ENCODE results near the gene APOBEC3H.

DNA sequence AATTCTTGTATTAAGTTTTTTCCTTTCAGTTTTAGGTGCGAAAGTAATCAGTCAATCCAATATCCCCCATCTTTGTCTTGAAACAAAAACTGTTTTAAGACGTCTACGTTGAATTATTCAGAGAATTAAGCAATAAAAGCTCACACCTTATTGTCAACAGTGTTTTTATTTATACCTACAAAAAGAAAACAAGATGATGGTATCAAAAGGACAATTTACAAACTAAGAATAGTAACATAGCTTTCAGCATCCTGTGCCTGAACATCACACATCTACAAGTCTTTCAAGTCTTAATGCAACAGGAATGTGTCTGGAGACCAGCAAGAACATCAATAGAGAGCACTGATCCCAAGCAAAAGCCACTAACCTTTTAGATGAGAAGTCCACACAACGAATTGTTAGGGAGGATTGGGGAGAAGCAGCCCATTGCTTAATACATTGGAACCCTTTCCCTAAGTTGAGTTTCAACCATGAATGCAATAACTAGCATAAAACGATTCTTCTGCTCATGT lies 15.5 kb downstream of the KDELR3 start:
- RRBS, result no CpG with 5 or more reads among the region's 5 CpGs

DNA sequence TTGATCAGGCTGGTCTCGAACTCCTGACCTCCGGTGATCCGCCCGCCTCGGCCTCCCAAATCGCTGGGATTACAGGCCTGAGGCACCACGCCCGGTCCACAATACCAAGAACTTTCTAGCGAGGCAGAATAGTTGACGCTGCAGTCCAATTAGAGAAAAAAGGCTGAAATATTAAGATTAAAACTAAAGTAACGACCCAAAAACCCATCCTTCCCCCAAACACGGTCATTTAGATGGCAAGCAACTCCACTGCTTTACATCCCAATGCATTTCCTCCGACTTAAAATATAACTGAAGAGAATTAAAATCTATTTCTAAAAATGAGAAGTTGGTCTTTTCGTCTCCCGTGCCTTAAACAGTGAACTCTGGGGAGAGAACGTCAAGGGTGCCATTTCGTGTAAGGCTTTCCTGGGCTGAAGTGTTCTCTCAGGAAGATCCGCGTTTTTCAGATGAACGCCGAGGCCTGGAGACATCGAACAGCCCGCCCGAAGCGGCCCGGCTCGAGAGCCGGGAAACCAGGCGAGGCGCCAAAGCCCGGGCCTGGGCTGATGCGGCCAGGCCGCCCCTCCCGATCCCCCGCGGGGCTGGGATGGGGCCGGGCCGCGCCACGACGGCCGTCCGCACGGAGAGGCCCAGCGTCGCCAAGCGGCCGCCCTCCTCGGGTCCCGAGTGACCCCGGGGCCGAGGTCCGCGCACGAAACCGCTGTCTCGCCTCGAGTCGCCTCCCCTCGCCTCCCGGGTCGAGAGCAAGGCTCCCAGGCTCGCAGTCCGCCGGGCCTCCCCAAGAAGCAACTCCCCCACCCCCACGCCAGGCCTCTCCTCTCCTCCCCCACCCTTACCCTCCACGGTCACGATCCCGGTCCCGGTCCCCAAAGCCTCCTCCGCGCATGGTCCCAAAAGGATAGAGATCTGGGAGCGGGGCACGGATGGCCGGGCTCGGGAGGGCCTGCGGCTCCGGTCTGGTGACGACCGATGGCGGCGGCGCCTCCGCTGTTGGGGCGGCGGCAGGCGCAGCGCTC lies 690 bp downstream of the DDX17 start:
- RRBS, result 3% methylated on average over 40 of the region's 88 CpGs

- RRBS, result no CpG with 5 or more reads among the region's 43 CpGs
Measured at GRCh38 chr22:38570354-38571294, 641 bp upstream of the DMC1 start.

- RRBS, result no CpG with 5 or more reads among the region's 5 CpGs
Measured at GRCh38 chr22:38707157-38707800, 1.5 kb downstream of the GTPBP1 start.

GRCh38 chr22:38787839-38788745 lies 5.9 kb downstream of the DNAL4 start:
- RRBS, result no CpG with 5 or more reads among the region's 19 CpGs

- RRBS, result no CpG with 5 or more reads among the region's 10 CpGs
Measured at GRCh38 chr22:38934812-38935390, 22.5 kb upstream of the APOBEC3A start.

DNA sequence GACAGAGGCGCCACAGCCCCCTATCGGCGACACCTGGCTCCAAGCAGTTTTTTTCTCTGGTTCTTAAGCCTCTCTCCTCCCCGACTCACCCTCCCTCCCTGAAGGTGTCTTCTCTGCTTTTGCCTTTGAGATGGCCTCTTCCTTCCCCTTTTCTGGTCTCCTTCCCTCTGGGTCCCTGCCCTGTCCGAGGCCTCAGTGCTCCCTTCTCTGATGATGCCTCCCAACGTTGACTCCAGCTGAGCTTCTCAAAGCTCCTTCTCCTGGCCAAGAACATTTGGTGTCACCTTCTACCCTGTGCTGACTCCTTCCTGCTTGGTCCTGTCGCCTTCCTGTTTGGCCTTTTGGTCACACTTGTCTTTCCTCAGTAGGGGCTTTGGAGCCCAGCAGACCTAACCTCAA lies 14.1 kb upstream of the APOBEC3A start:
- RRBS, result no CpG with 5 or more reads among the region's 7 CpGs

- RRBS, result no CpG with 5 or more reads among the region's 11 CpGs
Measured at GRCh38 chr22:38980748-38981168, 1.4 kb upstream of the APOBEC3B start.

GRCh38 chr22:39097011-39097645 lies at the start of gene APOBEC3H:
TSS of gene APOBEC3H (plus strand) at chr22:39097244.
- RRBS, result no CpG with 5 or more reads among the region's 6 CpGs

DNA sequence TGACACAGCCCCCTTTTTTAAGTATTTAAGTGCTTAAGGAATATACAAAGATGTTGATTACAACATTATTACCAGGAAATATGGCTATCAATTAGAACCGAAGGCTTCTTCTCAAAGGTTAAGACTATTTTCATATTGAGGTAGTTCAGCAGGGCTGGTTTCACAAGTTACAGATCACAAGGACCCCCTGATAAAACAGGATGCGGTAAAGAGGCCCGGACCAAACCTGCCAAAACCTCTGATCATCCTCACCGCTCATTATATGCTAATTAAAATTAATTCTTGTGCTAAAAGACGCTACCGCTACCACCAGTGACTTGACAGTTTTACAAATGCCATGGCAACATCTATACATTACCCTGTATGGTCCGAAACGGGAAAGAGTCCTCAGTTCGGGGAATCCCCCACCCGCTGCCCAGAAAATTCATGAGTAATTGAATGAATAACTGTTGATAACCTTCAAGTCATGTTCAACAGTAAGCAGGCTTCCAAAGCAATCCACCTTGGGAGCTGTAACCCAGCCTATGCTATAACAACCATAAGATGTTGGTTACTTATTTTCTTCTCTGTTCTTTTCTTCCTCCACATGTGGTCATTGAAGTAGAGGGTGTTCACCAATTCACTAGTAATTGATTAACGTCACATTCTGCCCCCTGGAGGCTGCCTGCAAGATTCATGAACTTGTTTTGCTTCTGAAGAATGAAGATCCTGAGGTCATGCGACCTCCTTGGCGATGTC lies 20.6 kb downstream of the APOBEC3H start:
- RRBS, result no CpG with 5 or more reads among the region's 13 CpGs

DNA sequence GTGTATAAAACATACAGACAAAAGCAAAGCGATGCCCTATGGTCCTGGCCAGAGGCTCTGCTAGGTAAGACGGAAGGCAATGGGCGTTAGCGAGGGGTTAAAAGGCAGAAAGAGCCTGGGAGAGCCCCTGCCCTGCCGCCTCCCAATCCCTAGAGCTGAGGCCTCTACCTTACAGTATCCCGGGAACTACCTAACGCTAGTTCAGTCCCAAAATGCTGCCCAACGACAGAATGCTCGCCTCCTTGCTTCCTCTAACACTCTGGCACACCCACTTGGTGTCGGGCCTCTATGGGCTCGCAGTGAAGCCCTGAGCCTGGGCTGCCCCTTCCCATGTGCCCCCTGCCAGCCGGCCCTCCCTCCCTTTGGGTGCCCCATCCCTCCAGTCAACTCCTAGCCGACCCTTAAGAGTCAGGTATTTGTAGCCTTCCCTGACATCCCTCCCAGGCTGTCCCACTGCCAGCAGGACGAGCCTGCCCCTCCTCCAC lies 8.5 kb downstream of the CBX7 start:
- RRBS, result no CpG with 5 or more reads among the region's 14 CpGs

GRCh38 chr22:39153320-39153625 lies 793 bp upstream of the CBX7 start:
- RRBS, result 15% methylated on average over 6 of the region's 25 CpGs

DNA sequence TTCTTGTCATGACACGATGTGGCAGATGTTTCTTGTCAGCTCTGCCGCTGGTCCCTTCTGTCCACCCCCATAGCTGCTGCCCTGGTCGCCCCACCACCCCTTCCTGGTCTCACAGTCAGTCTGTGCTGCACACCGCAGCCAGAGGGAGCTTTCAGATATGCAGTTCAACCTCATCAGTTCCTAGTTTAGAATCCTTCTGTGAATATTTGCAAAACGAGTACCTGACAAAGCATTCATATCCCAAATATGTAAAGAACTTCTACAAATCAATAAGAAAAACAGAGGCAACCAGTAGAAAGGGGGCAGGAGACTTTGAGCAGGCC lies 33.3 kb upstream of the CBX7 start:
- RRBS, result no CpG with 5 or more reads among the region's 5 CpGs

GRCh38 chr22:39212684-39213342 lies 32.0 kb downstream of the PDGFB start:
- RRBS, result 0% methylated on average over 1 of the region's 13 CpGs

DNA sequence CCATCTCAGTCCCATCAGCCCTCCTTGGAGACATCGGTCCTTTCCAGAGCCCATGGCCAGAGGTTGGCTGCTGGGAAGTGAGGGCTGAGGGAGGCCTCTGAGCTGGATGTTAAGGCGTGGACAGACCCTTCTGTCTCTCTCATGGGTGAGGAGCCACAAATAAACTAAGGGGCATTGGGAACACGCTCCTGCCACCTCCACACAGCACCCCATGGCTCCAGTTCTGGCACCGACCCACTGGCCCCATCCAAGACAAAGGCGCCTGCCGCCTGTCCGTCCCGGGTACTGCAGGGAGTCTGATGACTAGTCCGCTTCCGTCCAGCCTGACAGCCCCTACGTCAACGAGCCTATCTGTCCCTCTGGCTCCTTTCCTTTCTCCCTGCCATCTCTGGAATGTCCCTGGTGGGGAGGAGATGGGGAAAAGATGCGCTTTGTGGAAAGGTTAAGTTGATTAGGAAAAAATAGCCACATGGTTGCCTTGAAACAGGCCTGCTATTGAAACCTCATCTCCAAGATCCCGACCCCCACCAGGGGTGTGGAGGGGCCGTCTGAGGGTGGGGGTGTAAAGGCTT lies 10.4 kb downstream of the PDGFB start:
- RRBS, result no CpG with 5 or more reads among the region's 15 CpGs

DNA sequence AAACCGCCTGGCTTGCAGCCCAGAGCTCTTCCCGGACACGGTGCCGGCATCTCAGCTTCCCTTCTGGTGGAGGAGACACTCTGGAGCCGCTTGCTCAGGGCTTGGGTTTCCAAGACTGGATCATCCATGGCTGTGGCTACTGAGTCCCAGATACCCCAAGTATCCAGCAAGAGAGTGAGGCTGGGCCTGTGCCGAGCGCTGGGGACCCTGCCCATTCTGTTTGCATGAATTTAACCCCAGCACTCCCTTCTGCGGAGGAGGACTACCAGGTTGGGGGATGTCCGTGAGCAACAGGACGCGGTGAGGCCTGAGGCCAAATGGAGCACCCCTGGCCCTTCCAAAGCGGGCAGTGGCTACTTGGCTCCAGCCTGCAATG lies 33.5 kb upstream of the PDGFB start:
- RRBS, result 76% methylated on average over 1 of the region's 12 CpGs

DNA sequence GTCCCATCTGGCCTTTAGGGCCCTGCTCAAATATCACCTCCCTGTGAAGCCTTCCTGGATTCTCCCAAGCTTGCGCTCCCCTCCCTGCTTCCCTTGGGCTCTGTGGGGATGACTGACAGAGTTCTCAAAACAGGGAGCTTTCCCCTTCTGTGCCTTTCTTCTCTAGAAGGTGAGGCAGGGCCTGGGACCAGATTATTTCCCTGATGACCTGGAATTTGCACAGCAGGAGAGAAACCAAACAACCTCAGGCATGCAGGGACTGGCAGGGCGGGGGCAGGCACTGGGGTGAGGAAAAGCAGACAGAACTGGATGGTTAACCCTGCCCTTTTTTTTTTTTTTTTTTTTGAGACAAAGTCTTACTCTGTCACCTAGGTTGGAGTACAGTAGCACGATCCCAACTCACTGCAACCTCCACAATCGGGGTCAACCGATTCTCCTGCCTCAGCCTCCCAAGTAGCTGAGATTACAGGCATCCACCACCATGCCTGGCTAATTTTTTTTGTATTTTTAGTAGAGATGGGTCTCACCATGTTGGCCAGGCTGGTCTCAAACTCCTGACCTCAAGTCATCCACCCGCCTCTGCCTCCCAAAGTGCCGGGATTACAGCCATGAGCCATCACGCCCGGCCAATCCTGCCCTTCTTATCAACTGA lies 11.4 kb downstream of the SYNGR1 start:
- RRBS, result no CpG with 5 or more reads among the region's 9 CpGs

DNA sequence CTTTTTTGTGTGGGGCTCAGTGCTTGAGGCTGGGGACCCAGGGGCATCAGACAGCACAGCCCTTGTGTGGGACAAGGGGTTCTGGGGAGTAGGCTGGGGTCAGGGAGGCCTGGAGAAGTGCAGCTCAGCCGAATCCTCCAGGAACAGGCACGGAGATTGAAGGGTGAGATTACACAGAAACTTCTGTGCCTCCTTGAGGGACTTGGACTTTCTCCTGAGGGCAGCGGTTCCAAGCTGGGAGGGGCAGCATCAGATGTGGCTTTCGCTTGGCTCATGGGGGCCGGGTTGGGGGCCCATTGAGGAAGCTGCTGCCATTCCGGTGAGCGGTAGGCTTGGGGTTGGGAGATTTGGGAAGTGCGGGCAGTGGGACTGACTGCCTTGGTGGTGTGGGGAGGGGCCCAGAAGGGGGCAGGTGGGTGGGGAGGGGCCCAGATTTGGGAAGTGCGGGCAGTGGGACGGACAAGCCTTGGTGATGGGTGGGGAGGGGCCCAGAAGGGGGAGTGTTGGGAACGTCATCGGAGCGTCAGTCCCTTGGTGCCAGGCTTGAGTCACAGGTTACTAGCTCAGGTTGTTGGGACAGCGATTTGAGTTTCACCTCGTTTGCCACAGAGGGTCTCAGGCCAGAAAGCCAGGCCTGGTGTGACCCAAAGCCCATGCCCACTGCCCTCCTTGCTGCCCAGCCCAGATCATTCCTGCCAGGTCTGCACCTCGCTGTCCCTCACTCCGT lies 12.1 kb downstream of the MGAT3 start:
- RRBS, result no CpG with 5 or more reads among the region's 17 CpGs

DNA sequence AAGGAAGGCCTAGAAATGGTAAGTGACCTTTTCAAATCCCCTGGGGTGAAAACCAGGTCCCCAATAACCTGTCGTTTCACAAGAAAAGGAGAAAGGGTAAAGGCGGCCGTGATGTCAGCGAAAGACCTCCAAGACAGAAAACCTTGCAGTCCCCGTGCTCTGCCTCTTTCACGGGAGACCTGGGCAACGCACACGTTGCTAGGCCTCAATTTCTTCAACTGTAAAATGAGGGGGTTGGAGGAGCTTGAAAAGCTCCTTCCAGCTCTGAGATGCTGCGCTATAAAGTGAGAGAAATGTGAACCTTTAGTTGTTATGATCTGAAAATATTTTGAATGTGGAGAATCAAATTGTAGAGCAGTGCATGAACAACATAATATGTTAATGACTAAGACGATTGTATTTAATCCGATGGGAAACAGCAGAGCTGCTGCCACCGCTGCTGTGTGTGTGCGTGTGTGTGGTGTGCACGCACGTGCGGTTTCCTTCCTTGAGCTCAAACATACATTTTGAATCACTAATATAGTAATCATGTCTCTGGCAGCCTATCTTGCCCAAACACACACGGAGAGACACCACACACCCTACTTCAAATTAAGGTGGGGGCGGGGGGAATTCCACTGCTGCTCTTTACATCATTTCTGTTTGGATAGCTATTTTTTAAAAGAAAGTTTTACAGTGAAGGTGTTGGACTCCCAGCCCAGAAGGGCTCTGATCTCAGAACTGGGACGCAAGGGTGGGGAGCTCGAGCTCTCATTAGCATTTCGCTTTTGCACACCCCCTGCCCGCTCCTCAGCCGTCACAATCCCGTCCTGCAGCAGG lies 847 bp upstream of the FAM83F start:
- RRBS, result no CpG with 5 or more reads among the region's 24 CpGs

DNA sequence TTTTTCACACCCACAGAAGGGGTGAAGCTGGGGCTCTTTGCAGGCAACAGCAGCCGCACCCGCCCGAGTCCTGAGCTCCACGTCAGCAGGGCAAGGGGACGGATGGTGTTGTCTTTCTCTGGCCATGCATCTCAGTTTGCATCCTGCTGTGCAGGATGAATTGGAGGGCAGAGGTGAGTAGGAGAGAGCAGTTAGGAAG lies 14.4 kb downstream of the FAM83F start:
- RRBS, result no CpG with 5 or more reads among the region's 5 CpGs

All from HL-60 (cell line).